ENCODE results near the genes AACS, TMEM132B and ADGRD1.

GRCh38 chr12:125064866-125065954 lies at the start of gene AACS:
Gene AACS (plus strand): TSS chr12:125065435.
- PRO-cap: bidirectional peak, plus-strand start at chr12:125065443, minus-strand start at chr12:125065305; unidirectional peak, minus-strand start at chr12:125065627

- PRO-cap: bidirectional peak, plus-strand start at chr12:125186386, minus-strand start at chr12:125186248
Measured at GRCh38 chr12:125186145-125186759, at the start of gene TMEM132B. Gene TMEM132B (plus strand): TSS chr12:125186386.

GRCh38 chr12:126051307-126052150 lies 865.3 kb downstream of the TMEM132B start:
- PRO-cap: no peak

DNA sequence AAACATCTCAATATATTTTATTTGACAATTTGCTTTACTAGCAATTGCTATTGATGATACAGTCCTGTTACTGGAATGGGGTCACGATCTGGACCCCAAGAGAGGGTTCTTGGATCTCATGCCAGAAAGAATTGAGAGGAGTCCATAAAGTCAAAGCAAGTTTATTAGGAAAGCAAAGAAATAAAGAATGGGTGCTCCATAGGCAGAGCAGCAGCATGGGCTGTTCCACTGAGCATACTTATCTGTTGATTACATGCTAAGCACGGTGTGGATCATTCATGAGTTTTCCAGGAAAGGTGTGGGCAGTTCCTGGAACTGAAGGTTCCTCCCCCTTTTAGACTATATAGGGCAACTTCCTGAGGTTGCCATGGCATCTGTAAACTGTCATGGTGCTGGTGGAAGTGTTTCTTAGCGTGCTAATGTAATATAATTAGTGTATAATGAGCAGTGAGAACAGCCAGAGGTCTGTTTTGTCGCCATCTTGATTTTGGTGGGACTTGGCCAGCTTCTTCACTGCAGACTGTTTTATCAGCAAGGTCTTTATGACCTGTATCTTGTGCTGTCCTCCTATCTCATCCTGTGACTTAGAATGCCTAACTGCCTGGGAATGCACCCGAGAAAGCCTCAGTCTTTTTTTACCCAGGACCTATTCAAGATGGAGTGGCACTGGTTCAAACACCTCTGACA lies 1359.0 kb upstream of the TMEM132C start:
- PRO-cap: no peak

GRCh38 chr12:127163013-127163341 lies 1104.0 kb upstream of the TMEM132C start:
- PRO-cap: no peak

GRCh38 chr12:127165393-127165892 lies 1101.5 kb upstream of the TMEM132C start:
- PRO-cap: no peak

DNA sequence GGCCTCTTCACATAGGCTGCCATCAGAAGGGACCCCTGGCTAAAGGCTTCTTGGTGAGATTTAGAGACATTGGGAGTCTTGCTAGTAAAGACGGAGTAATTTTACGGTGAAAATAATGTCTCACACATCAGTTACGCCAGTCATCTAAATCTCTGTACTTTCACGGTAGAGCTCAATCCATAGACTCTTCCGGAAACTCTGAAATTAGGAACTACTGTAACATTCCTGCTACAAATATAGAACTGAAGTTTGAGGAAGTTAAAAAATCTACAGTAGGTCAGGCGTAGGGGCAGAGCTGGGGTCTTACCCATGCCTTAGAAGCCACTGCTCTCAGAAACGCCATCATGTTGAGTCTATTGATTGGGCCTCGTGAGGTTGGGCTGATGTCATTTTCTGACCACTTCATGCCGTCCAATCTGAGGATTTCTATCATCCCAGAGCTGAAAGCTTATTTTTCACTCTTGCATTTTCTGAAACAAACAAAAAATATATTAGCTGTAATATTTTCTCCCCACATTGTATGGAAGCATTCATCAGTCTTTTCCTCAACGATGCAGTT lies 1029.8 kb upstream of the TMEM132C start:
- PRO-cap: no peak

- PRO-cap: no peak
Measured at GRCh38 chr12:127528351-127528722, 738.6 kb upstream of the TMEM132C start.

DNA sequence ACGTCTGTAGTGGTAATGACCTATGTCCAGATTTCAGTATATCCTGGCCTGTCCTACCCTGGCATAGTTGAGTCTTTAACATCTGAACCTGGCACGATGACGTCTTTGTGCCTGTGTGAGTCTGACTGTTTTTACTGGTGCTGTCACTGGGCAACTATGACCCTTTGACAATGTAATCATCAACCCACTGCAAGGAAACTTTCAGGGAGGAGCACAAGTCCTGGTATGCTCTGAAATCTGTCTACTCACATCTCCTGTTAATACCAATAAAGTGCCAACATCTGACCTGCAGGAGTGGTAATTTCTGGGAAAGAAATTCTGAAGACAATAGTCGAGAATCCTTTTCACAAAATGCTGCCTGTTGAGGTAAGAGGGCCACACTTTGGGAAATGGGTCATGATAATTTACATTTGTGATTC lies 524.3 kb downstream of the TMEM132D start:
- PRO-cap: no peak

- PRO-cap: unidirectional peak, minus-strand start at chr12:129531150
Measured at GRCh38 chr12:129530783-129531488, 372.9 kb downstream of the TMEM132D start.

DNA sequence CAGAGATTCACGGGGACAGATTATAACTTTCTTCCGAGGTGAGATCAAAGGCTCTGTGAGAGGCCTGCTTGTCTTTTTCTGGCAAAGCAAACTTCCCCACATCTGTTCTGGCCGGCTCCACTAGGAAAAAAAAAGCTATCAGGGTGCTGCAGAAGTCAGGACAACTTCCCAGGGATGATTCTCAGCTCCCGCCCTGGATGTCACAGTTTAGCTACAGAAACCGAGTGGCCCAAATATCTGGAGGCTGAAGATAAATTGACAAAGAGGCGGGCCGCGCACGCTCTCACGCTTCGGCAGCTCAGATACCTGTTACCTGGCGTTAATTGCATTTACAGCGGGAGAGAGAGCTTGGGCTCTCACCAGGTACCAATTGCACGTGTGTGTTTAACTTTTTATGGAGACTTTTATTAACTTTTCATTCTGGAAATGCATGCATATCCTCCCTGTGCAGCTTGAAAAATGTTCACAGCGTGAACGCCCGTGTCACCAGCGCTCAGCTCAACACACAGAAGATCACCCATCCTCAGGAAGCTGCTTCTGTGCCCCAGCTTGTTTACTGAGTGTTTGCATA lies 75.7 kb upstream of the FZD10 start:
- PRO-cap: no peak

- PRO-cap: no peak
Measured at GRCh38 chr12:130097578-130098614, 64.4 kb upstream of the FZD10 start.

- PRO-cap: no peak
Measured at GRCh38 chr12:130104507-130104924, 57.7 kb upstream of the FZD10 start.

DNA sequence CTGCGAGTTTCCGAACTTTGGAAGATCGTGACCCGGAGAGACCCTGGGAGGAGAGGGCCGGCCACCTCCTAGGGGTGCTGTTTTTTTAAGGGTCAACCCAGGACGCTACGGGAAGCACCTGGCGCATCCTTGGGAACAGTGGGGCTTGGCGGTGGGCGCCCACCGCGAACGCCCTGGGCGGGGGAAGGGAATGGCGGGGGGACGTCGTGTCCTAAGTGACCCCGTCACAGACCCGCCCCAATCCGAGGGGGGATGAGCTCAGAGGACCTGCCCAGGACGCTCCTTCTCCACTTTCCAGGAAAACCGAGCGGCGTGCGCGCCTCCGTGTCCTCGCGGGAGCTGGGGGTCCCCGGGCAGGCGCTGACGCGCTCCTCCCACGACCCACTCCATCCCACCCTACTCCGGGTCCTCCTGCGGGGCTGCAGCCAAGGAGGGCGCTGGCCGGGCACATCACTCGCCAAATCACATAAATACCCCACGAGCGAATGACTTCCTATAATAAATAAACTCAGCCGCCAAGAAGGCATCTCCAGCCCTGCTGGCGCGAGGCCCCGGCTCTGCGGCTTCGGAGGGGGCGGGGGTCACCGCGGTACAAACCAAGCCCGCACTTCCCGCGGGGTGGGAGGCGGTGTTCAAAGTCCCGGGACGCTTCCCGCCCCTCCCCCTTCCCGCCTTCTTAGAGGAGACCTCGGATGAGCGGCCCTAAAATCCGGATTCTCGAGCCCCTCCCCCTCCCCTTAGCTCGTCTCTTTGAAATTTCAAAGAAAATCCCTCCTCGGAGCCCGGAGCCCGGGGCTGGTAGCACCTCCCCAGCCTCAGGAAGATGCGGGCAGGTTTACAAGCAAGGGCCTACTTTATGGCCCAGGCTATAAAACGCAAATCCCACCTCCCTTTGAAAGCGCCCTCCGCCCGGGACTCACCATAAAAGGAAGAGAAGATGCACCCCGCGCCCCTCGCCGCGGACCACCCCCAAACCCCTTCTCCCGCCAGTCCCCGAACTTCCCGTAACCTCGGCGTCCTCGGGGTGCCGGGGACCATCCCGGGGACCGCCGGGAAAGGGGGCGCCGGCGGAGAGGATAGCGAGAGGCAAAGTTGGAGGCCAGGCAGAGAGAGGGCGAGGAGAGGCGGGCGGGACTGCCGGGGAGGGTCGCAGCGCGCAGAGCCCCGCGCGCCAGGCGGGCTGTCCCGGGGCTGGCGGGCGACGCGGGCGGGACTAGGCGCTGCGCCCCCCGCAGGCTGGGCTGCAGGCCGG lies 796 bp upstream of the FZD10 start:
- PRO-cap: unidirectional peak, plus-strand start at position 290 of the sequence

DNA sequence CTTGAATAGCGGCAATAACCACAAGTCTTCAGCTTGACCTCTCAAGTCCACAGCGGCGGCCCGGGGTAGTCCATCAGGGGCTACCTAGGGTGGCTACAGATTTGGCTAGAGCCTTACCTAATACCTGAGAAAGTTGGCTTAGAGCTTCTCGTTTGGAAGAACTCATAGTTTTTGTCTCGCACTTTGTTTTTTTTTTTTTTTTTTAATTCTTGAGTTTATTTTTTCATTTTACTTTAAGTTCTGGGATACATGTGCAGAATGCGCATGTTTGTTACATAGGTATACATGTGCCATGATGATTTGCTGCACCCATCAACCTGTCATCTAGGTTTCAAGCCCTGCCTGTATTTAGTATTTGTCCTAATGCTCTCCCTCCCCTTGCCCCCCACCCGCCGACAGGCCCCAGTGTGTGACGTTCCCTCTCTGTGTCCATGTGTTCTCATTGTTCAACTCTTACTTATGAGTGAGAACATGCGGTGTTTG lies 48.7 kb downstream of the FZD10 start:
- PRO-cap: no peak

GRCh38 chr12:130715317-130715947 lies 667 bp downstream of the RIMBP2 start:
- PRO-cap: no peak

DNA sequence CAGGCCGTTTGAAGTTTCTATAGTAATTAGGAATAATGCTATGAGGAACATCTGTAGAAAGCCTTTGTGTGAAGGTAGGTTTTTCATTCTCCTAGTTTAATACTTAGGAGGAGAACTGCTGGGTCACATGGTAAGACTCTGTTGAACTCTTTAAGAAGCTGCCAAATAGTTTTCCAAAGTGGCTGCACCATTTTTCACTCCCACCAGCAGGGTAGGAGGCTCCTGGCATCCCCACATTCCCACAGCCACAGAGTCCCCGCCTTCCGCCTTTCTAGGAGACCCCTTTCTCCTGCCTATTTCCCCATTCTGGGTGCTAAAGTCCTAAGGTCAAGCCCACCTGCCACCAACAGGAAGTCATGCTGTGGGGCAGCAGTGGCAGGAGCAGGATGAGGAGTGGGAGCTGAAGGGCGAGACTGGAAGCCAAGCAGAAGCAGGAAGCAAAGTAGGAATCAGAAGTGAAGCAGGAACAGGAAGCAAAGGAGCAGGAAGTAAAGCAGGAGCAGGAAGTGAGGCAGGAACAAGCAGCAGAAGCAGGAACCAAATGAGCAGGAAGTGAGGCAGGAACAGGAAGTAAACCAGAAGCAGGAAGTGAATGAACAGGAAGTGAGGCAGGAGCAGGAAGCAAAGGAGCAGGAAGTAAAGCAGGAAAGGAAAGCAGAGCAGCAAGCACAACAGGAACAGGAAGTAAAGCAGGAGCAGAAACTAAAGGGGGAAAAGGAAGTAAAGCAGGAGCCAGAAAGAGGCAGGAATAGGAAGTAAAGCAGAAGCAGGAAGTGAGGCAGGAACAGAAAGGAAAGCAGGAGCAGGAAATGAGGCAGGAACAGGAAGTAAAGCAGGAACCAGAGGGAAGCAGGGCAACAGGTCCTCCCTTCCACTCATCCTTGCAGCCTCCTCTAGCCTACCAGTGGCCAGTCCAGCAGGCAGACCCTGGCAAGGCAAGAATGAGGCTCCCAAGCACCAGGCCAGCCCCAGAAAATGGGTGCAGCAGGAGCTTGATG lies 38.2 kb upstream of the RIMBP2 start:
- PRO-cap: no peak

DNA sequence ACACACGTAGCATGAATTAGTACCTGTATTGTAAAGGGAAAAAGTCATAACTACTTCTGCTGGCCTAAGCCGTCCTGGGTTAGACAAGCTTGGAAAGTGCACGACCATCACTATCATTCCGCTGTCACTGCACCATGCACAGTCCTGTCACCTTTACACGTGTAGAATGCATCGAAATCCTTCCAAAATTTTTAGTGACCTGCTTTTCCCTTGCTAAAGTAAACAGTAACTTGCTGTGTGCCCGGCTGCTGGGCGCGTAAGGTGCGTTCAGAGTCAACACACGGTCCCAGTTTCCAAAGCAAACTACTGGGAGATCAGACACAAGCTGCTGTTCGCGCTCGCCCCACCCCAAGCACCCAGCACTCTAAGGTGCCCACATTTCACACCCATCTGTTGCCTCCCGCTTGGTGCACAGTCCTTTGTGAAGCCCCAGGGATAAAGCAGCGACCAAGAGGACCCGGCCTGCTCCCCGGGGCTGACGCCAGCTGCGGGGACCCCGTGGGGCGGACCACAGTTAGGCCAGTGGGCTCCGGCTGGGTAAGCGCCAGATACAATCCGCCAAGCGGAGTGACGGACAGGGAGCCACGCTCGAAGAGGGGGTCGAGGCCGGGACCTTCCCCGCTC lies 776 bp downstream of the STX2 start:
- PRO-cap: no peak

DNA sequence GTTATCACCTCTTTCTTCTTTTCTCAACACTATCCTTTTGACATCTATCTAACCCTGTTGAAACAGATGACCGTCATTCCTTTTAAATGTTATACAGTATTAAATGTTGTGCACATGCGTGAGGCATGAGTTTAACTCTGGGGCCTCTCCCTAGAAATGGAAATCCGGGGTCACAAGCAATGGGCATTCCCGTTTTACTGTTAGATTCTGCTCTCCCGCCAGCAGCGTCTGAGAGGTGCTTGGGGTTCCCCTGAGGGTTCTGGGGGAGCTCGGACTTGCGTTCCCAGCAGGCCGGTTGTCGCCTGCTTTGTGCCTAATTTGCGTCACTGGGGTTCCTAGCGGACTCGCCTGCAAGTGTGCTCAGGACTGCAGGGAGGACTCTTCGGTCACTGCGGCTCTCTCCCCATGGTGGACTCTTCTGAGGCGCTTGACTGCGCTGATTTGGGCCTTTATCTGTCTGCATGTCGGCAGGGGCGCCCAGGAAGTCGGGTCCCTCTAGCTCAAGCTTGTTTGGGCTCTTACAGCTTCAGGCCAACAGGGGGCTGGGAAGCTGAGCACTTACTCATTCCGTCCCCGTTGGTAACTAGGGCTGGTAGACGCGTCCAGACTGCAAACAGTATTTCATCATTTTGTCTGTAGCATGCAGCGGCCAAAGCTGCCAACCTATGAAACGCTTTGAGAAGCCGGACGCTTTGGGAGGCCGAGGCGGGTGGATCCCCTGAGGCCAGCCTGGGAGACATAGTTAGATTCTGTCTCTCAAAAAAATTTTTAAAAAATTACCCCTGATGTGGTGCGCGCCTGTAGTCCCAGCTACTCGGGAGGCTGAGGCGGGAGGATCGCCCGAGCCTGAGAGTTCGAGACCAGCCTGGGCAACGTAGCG lies 1.1 kb upstream of the RAN start:
- PRO-cap: unidirectional peak, plus-strand start at position 668 of the sequence

GRCh38 chr12:130953604-130954354 lies at the start of gene ADGRD1:
Gene ADGRD1 (plus strand): TSS chr12:130953907.
- PRO-cap: bidirectional peak, plus-strand start at chr12:130953962, minus-strand start at chr12:130953847

Data from vermiform appendix (tissue), 1 donor.